Breast (tissue), 4 donors: ENCODE measurements around the genes PHPT1 and NRARP.

DNA sequence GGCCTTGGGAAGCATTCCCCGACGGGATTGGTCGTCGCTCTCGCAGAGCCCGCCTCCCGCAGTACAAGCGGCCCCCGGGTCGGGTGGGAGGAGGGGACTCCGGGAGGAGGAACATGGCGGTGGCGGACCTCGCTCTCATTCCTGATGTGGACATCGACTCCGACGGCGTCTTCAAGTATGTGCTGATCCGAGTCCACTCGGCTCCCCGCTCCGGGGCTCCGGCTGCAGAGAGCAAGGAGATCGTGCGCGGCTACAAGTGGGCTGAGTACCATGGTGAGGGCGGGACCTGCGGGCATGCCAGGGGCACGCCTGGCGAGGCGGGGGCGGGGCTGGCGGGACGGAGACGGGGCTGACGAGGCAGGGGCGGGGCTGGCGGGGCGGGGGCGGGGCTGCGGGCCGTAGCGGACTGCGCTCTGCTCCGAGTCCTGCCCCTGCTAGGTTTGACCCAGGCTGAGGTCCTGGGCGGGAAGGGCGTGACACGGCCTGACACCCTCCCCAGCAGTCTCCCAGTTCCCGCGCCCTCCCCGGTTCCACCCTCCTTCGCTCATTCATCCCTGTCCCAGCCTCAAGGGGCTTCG is at the start of gene PHPT1:
Gene PHPT1, plus strand, starts transcription at position 92 of the 578 bp plus-strand sequence.
- PRO-cap, 3 experiments: peak in 3 of 3 experiments; most common plus-strand start position 93 of the sequence (in 3); most common minus-strand start position 226 of the sequence (in 1)
- RRBS: under 1% methylated on average over 8 of the region's 53 CpGs

GRCh38 chr9:136921591-136922323 is 22.8 kb downstream of the FBXW5 start:
- PRO-cap, 3 experiments: no peak in any of the 3 experiments
- RRBS: no CpG with 5 or more reads among the region's 16 CpGs

DNA sequence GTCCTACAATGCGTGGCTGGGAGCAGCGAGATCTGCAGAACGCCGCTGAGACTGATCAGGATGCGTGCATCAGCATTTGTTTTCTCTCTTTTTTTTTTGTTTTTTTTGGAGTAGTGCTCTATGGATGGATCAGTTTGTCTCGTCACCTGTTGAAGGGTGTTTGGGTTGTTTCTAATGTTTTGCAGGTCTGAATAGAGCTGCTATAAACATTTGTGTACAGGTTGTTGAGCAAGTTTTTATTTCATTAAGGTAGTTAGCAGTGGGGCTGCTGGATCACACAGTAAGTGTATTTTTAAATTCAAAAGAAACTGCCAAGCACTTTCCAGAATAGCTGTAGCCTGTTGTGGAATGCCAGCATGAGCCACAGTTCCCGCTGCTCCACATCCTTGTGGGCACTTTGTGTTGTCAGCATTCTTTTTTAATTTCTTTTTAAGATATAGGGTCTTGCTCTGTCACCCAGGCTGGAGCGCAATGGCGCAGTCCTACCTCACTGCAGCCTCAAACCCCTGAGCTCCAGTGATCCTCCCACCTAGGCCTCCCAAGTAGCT is 14.6 kb downstream of the FBXW5 start:
- PRO-cap, 3 experiments: no peak in any of the 3 experiments
- RRBS: no CpG with 5 or more reads among the region's 9 CpGs

- PRO-cap, 3 experiments: peak in 1 of 3 experiments; most common minus-strand start chr9:136944196 (in 1)
- RRBS: 2% methylated on average over 10 of the region's 49 CpGs
These were observed 721 bp downstream of the FBXW5 start for GRCh38 chr9:136943748-136944286.

GRCh38 chr9:136995526-136996191 is 709 bp downstream of the CLIC3 start:
- PRO-cap, 3 experiments: no peak in any of the 3 experiments
- RRBS: 6% methylated on average over 5 of the region's 28 CpGs

DNA sequence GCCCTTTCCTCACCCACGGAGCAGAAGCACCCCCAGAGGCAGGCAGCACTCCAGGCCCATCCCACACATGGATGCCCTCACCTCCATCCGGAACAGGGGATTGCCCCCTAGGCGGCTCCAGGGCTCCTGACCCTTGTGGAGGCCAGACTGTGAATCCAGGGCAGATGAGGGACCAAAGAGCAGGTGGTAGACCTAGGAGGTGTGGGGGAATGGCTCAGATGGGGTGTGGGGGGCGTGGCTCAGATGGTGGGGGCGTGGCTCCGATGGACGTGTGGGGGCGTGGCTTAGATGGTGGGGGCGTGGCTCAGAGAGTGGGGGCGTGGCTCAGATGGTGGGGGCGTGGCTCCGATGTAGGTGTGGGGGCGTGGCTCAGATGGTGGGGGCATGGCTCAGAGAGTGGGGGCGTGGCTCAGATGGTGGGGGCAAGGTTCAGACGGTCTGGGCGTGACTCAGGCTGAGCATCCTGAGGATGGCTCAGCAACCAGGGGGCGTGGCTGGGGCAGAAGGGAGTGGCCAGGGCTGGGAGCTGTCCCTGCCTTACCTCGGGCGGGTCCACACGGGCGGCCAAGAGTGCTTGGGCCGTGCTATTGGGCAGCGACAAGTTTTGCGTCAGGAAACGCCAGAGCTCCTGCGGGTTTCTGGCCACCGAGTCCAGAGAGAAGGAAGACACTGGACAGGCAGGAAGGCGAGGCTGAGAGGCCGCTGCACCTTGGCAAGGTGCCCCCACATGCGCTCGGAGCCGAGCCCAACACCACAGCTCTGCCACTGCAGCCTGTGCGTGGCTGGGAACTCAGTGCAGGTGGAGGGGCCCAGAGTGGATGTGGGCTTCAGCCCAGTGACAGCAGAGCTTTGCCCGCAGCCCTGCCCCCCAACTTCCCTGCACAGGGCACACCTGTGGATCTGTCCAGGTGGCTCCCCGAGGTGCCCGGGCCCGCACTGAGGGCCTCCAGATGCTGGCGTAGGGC is 5.9 kb downstream of the ABCA2 start:
- PRO-cap, 3 experiments: no peak in any of the 3 experiments
- RRBS: no CpG with 5 or more reads among the region's 38 CpGs

GRCh38 chr9:137028631-137029012 is 585 bp upstream of the ABCA2 start:
- PRO-cap, 3 experiments: no peak in any of the 3 experiments
- RRBS: no CpG with 5 or more reads among the region's 30 CpGs

DNA sequence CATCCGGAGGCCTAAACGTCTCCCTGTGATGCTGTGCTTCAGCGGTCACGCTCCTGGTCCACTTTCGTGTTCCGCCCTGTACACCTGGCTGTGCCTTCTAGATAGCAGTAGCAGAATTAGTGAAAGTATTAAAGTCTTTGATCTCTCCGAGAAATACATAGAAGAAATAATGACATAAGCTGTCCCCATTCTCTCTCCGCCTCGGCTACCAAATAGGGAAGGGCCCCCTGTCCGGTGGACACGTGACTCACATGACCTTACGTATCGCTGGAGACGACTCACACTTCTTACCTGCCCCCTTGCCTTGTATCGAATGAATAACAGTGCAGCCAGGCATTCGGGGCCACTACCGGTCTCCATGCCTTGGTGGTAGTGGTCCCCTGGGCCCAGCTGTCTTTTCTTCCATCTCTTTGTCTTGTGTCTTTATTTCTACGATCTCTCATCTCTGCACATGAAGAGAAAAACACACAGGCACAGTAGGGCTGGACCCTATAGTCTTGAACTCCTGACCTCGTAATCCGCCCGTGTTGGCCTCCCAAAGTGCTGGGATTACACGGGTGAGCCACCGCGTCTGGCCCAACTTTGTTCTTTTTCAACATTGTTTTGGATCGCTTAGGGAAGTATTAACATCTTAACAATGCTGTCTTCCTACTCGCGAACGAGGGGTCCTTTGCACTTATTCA is 7.4 kb upstream of the DPP7 start:
- PRO-cap, 3 experiments: no peak in any of the 3 experiments
- RRBS: no CpG with 5 or more reads among the region's 28 CpGs

GRCh38 chr9:137195559-137195955 is 5.0 kb downstream of the TPRN start:
- PRO-cap, 3 experiments: no peak in any of the 3 experiments
- RRBS: no CpG with 5 or more reads among the region's 14 CpGs

DNA sequence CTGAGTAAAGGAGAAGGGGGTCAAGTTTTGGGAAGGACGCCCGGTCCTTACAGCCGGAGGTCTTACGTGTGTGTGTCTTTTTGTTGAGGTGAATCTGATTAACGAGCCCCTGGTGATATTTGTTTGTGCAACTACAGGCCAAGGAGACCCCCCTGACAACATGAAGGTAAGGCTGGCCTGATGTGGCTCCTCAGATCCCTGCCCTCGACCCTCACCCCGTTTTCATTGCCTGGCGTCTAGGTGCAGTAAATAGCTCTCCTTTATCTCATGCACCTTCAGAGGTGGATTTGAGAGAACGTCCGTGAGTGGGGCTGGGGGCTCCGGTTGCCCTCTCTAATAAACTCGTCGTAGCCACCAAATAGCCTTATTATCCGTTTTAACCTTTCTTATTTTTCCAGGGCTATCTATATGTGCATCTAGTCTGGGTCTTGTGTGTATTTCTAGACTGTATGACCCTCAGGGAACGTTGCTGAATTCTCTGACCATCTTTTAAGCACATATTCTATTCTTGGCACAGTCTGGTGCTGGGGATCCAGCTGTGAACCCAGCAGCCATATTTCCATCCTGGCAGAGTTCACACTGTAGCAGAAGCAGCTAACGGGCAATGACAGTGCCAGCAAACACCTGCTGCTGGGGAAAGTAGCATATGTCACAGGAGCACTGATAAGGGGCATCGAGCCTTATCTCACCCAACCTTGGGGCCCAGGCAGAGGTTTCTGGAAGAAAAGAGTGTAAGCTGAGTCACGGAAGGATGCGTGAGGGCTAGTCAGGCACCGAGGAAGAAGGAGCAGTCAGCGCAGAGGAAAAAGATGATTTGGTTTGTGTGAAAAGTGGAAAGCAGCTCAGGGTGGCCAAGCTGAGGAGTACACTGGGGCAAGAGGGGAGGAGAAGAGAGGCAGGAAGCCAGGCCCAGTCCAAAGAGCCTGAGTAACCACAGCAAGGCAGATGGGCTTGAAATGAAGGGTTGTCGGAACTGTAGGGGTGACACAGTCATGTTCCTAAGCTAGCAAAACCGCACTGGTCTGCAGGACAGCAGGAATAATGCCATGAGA is 970 bp downstream of the NDOR1 start:
- PRO-cap, 3 experiments: no peak in any of the 3 experiments
- RRBS: no CpG with 5 or more reads among the region's 23 CpGs

GRCh38 chr9:137241854-137242716 is 998 bp downstream of the TUBB4B start:
- PRO-cap, 3 experiments: no peak in any of the 3 experiments
- RRBS: 1% methylated on average over 23 of the region's 47 CpGs

- PRO-cap, 3 experiments: no peak in any of the 3 experiments
- RRBS: 2% methylated on average over 34 of the region's 47 CpGs
These were observed 571 bp upstream of the NELFB start for GRCh38 chr9:137254481-137255031.

DNA sequence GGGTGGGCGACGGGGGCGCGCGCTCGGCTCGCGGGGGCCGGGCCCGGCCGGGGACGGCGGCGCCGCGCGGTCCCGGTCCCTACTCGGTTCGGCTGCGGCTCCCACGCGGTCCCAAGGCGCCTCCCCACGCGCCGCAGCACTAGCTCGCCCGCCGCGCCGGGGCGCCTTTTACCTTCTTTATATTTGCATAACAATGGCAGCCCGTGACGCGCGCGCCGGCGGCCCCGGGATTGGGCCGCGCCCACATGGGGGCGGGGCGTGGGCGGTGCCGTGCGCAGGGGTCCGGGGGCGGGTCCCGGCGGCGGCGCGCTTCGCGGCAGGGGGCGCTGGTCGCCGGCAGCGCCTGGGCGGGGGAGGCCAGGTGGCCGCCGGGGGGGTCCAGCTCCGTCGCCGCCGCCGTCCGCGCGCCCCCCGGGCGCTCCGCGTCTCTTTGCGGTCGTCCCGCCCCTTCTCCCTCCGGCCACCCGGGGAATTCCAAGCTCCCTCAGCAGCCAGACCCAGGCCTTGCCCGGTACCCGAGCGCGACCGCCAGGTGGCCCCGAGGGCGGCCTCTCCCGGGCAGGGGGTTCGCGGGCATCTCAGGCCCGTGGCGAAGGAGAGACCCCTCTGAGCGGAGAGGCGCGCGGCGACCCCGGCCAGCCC is at the start of gene NRARP:
Gene NRARP, minus strand, starts transcription at position 141 of the 642 bp plus-strand sequence.
- PRO-cap, 3 experiments: peak in 3 of 3 experiments; most common plus-strand start position 319 of the sequence (in 1); most common minus-strand start position 141 of the sequence (in 3)
- RRBS: 2% methylated on average over 87 of the region's 99 CpGs

DNA sequence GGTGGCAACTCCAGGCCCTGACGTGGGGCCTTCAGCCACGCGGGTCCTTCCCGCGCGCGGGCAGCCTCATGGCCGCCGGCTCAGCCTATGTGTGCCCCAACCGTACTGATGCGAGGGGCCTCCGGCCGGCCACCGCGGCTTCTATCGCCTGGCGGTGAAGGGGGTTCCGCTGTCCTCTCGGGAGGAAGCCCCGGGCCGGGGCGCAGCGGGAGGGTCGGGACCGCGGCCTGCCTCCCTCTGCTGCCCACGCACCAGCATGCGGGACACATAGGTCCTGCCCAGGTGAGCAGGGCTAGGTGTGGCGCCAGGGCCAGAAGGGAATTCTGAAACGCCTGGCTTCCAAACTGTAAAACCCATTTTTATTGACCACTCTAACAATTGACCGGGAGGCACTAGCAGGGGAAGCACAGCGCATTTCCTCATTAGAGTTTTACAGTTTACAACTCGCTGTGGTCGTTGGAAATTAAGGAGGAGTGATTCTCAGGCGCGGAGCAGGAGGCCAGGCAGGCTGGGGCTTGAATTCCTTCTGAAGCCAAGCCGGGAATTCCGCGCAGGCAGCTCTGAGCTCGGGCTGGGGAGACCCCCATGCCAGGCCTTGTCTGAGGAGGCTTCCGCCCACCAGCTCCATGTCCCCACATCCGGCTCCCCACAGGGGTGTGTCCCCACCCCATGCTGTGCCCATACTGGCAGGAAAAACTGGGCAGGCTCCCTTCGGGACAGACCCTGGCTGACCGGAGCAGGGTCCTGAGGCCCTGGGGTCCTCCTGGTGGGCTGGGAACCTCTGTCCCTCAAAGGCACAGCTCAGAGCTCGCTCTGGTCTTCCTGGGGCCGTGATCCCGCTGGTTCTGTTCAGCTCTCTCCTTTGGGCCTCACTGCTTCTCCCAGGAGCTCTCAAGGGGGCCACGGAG is 982 bp upstream of the NRARP start:
- PRO-cap, 3 experiments: no peak in any of the 3 experiments
- RRBS: 15% methylated on average over 20 of the region's 48 CpGs

GRCh38 chr9:137388677-137389294 is 34.2 kb downstream of the EXD3 start:
- PRO-cap, 3 experiments: no peak in any of the 3 experiments
- RRBS: 71% methylated on average over 14 of the region's 37 CpGs

GRCh38 chr9:137433107-137434076 is 7.8 kb downstream of the ENTPD8 start:
- PRO-cap, 3 experiments: no peak in any of the 3 experiments
- RRBS: 67% methylated on average over 1 of the region's 33 CpGs

DNA sequence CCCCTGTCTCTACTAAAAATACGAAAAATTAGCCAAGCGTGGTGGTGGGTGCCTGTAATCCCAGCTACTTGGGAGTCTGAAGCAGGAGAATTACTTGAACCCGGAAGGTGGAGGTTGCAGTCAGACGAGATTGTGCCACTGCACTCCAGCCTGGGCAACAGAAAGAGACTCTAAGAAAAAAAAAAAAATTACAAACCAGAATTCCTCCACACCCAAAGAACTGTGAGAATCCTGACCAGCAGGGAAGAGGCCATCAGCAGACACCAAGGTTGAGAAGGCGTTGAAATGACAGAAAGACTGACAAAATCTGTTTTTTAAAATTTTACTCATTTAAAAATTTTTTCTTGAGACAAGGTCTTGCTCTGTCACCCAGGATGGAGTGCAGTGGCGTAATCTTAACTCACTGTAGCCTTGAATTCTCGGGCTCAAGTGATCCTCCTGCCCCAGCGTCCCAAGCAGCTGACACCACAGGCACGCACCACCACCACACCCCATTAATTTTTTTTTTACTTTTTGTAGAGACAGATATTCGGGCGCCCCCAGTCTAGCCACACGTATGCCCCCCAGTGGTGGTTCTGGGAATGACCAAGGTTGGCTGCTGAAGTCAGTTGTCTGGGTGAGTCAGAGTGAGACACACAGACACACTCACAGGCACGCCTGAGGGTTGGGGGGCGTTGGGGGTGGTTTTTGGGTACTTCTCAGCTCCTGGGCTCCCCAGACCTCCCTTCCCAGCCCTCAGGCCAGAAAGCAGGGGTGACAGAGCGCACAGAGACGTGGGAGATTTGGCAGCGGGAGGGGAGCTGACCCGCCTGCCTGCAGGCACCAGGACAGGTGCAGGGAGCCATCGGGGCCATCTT is 4.0 kb upstream of the ENTPD8 start:
- PRO-cap, 3 experiments: no peak in any of the 3 experiments
- RRBS: no CpG with 5 or more reads among the region's 19 CpGs

DNA sequence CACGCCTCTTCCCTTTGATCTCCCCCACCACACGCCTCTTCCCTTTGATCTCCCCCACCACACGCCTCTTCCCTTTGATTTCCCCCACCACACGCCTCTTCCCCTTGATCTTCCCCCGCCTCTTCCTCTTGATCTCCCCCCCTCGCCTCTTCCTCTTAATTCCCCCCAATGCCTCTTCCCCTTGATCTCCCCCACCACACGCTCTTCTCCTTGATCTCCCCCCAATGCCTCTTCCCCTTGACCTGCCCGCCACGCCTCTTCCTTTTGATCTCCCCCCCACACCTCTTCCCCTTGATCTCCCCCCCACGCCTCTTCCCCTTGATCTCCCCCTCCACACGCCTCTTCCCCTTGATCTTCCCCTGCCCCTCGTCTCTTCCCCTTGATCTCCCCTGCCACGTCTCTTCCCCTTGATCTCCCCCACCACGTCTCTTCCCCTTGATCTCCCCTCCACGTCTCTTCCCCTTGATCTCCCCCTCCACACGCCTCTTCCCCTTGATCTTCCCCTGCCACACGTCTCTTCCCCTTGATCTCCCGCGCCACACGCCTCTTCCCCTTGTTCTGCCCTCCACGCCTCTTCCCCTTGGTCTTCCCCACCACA is 8.4 kb downstream of the NSMF start:
- PRO-cap, 3 experiments: no peak in any of the 3 experiments
- RRBS: no CpG with 5 or more reads among the region's 21 CpGs

GRCh38 chr9:137454852-137455494 is 4.2 kb downstream of the NSMF start:
- PRO-cap, 3 experiments: no peak in any of the 3 experiments
- RRBS: 18% methylated on average over 10 of the region's 28 CpGs

GRCh38 chr9:137463313-137463695 is 4.2 kb upstream of the NSMF start:
- PRO-cap, 3 experiments: no peak in any of the 3 experiments
- RRBS: 95% methylated on average over 9 of the region's 16 CpGs